Mammary epithelial cell (primary cell): ENCODE measurements around a stretch of chr6.

GRCh38 chr6:103454704-103454966 lies 1405.1 kb downstream of the HACE1 start:
- CAGE, long polyA plus RNA, result no peak
- RRBS, result no CpG with 5 or more reads among the region's 2 CpGs

GRCh38 chr6:104705125-104705678 lies 154.5 kb downstream of the HACE1 start:
- CAGE, long polyA plus RNA, result no peak
- RRBS, result no CpG with 5 or more reads among the region's 8 CpGs

DNA sequence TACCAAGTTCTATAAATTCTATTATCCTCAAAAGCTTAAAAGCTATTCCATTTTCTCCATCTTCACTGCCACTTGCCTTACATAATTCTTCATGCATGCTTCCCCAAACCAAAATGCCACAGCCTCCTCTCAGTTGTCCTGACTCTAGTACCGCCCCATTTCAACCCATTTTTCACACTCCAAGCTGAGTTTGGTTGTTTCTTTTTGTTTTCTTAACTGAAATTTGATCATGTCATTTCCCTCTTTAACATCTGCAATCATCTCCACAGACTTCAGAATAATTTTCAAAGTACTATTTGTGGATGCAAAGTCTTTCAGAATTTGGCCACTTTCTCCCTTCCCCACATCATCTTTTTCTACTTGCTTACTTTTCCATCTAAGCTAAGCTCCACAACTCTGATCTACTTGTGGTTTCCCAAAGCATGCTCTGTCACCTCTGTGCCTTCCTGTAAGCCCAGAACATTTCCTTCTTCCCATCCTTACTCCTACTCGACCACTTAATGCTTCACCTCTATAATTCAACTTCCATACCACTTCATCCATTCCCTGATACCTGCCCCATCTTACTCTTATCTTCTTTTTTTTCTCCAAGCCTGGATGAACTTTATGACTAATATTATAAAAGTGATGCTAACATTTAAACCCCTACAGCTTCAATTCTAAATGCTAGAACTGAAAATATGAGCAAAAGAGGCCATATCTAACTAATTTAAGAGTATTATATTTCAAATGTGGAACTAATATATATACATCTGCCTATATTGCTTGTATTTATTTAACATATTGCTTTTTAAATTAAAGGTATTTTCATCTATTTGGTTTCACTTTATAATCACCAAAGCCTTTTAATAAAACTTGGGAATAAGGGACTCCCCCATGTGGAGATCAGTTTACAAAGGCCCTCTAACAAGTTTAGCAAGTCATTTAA lies 92.1 kb downstream of the HACE1 start:
- CAGE, long polyA plus RNA, result no peak
- RRBS, result no CpG with 5 or more reads among the region's 2 CpGs

GRCh38 chr6:104954328-104955151 lies 2.4 kb upstream of the LIN28B start:
- CAGE, long polyA plus RNA, result no peak
- RRBS, result no CpG with 5 or more reads among the region's 4 CpGs

DNA sequence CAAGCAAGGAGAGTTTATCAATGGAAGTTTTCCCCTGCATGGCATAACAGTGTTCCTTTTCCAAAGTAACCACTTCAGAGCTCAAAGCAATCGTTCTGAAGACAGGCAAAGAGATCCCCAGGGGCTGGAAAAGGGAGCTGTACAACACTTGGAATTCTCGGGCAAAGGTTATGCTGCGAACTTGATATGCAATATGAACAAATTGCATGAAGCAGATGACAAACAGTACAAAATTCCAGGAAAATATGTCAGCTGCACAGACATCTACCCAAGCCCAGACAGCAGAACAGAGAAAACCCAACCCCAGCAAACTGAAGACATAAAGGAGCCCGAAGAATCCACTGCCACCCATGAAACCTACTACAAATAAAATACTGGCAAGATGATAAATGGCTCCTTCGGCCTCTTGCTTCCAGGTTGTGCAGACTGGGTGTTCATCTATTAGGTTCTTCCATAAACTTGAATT lies 18.3 kb downstream of the POPDC3 start:
- CAGE, long polyA plus RNA, result no peak
- RRBS, result no CpG with 5 or more reads among the region's 5 CpGs

DNA sequence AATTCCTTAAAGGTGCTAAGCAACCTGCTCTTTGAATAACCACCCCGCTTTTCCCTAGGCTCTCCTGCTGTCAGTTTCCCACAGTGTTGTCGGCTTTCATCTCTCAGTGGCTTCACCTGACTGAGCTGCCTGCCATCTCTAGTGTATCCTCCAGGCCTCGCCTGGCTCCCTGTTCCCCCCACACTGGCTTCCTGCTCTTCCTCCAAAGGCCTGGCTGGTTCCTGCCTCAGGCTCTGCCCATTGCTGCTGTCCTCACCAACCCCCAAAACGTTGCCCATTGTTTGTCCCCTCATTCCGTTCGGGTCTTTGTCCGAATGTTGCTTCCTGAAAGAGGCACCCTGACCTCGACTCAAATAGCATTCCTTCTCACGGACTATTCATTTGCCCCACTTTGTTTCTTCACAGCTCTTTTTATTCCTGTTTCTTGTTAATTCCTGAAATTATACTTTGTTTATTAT lies 93.8 kb upstream of the POPDC3 start:
- CAGE, long polyA plus RNA, result no peak
- RRBS, result no CpG with 5 or more reads among the region's 9 CpGs

GRCh38 chr6:105428067-105428895 lies 25.4 kb upstream of the PREP start:
- CAGE, long polyA plus RNA, result no peak
- RRBS, result no CpG with 5 or more reads among the region's 7 CpGs

DNA sequence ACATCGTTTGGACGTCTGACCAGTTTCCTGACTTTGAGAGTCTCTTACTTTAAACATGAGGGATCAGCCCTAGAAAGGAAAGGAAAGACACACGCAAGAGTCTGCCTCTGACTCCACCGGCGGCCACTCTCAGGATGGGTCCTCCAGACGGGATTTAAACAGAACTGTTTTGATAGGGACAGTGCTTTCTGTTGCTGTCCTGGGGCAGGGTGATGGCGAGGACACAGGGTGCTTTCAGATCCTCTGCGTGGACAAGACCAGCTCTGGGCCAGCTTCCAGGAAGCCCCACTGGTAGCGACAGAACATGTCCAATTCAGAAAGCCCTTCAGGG lies 206.8 kb upstream of the PREP start:
- CAGE, long polyA plus RNA, result no peak
- RRBS, result no CpG with 5 or more reads among the region's 9 CpGs

DNA sequence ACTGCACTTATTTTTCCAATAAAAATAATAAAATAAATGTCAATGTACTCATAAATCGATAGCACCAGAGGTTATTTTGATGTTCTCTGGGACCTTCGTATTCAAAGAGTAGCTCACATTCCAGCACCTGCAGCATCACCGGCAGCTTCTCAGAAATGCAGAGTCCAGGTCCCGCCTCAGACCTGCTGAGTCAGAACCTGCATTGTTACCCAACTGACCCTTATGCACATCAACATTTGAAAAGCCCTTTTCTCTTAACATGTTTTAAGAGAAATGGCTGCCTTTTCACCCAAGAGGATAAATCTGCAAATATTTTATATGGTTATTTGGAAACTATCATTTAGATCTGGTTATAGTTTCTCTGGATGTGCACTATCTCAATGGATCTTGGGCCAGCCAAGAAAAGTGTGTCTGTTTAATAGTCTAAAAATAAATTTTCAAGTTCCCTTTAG lies 216.2 kb upstream of the PRDM1 start:
- CAGE, long polyA plus RNA, result no peak
- RRBS, result no CpG with 5 or more reads among the region's 4 CpGs

DNA sequence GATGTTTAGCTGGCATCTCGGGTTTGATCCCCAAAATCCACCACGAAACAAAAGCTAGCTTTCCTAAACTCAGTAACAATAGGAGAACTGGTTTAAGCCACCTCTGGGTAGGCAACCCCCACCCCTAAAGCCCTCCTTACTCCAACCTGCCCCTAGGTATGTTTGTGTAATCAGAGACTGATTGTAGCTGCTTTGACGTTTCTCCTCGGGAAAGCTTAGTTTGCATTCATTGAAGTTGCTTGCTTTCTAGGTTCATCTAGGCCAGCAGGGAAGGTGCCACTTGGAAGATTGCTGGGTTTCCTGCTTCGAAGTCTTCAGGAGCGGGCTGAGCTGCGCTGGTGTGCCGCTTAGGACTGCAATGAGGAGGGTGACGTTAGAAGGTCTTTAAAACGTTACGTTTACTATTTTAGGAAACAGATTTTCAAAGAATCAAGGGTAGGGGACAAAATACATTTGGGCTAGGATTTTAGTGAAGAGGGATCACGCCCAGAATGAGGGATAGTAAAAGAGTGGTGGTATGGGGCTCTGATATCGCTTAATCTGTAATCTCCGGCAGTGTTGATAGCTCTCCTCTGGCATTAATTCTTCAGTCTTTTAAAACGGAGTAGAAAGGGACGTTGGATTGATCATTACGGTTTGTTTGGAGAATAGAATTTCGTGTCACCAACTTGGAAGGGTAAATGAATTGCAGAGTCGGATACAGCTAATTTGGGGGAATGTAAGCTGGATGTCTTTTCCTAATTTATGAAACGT lies 92.7 kb upstream of the PRDM1 start:
- CAGE, long polyA plus RNA, result no peak
- RRBS, result no CpG with 5 or more reads among the region's 20 CpGs

DNA sequence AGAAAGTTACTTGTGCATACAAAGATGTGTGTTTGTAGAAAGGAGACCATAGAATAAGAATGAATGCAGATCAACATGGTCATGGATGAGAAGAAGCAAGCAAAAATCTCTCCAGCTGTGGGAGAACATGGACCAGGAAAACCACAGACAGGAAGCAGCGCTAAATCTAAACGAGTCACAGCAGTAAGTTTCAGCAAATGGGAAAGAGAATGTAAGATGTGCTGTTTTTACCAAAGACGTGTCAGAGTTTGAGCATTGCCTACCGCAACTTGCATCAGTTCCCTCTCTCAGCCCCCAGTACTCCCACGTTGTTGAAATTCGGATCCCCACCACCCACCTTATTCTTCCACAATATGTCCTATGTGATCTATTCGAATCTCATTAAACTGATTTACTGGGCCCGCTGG lies 59.4 kb upstream of the PRDM1 start:
- CAGE, long polyA plus RNA, result no peak
- RRBS, result no CpG with 5 or more reads among the region's 8 CpGs

DNA sequence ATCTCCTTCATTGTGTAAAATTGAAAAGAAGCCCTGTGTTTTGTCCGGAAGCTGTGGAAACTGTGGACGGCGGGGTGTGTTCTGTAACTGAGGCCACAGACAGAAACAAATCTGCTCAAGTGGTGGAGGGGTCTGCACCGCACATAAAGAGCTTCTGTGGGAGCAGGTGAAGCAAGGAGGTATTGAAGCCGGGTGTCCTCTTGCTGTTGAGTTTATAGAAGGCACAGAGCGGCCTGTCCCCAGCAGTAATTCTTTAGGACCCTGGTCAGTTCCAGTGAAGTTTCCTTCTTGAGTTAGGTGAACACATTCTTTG lies 6.0 kb downstream of the PRDM1 start:
- CAGE, long polyA plus RNA, result no peak
- RRBS, result no CpG with 5 or more reads among the region's 6 CpGs

GRCh38 chr6:106125957-106126734 lies 40.0 kb downstream of the PRDM1 start:
- CAGE, long polyA plus RNA, result no peak
- RRBS, result no CpG with 5 or more reads among the region's 11 CpGs

DNA sequence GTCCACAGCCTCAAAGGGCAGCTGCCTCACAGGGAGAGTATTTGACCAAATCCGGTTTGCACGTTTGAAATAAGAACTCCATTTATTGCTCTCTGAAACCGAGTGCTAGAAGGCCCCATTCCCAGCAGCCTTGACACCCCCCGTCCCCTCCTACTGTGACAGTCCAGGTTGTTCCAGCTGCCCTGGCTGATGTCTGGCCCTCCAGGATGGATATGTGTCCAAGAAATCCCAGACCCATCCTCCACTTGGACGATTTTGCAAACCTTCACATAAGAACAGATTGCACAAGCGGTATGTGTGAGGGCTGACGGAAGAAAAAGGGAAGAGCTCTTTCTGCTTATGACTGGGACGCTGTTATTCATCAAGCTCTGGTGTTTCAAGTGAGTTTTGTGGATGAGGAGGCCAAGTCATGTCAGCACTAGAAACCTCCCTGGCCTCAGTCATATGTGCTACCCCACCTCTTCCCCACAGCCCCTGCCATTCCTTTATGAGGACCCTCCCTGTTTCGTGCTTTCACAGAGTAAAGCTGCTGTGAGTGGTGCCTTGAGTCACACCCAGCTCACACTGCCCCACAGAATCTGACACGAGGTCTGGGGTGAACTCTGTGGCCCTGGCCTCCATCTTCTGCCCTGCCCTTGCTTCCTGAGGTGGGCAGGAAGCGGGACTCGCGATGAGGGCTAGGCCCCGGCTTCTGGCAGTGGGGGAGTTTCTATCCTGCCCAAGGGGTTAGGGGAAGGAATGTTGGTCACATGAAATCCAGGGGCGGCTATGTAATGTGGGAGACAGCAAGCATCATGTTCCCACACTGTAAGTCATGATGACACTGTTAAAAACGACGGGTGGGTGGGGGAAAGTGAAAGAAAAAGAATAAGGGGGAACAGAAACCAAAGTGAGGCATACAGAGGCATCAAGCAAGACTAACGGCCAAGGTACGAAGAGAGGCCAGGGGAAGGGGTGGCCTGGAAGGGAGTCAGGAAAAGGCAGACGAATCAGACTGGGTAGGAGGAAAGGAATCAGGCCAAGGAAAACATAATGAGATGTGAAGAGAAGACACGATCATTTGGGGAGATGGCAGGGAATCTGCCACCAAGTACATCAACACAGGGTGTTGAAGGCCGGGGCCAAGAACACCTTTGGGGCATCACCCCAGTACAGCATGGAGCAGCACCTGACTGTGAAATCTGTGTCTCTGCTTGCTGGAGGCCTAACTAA lies 78.0 kb downstream of the PRDM1 start:
- CAGE, long polyA plus RNA, result no peak
- RRBS, result no CpG with 5 or more reads among the region's 22 CpGs

GRCh38 chr6:106167803-106168502 lies 81.8 kb downstream of the PRDM1 start:
- CAGE, long polyA plus RNA, result no peak
- RRBS, result no CpG with 5 or more reads among the region's 14 CpGs

DNA sequence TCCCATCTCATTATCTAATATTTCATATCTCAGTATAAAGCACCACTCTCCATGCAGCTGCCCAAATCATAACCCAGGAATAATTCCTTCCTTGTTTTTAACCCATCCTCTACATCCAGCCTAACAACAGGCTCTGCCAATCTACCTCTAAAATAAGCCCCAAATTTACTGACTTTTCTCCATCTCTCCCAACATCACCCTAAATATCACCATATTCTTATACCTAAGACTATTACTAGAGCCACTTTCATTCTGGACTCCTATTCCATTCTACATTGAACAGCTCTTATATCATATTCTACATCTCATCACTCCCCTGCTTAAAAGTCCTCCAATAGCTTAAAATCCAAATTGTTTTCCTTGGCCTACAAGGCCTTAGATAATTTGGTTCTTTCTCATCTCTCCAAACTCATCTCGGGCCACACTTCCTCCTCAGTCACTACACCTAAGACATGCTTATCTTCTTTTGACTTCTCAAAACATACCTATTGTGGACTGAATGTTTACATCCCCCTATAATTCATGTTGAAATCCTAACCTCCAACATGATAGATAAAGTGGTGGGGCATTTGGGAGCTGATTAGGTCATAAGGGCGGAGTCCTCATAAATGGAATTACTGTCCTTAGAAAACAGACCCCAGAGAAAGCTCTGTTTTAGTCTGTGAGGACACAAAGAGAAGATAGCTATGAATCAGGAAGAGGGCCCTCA lies 54.6 kb downstream of the ATG5 start:
- CAGE, long polyA plus RNA, result no peak
- RRBS, result no CpG with 5 or more reads among the region's 2 CpGs

DNA sequence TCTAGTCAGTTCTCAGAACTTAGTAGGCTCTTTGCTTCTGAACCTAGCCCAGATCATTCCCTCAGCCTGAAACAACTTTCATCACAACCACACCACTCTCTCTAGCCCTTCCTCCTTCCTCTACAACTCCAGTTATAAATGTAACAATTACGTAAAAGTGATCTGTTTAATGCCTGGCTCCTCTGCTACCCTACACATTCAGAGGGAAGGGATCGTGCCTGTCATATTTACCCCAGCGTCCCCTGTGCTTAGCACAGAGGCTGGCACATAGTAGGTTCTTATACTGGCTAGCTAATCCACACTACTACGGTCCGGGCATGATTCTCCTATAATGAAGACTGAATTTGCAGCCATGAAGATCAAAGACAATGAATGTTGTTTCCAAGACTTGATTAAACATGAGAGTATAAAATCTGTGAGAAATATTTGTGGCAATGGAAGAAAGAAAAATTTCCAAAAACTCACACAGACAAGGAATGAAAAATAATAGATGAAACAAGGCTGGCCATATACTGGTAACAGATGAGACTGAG lies 53.0 kb downstream of the ATG5 start:
- CAGE, long polyA plus RNA, result no peak
- RRBS, result no CpG with 5 or more reads among the region's 5 CpGs

DNA sequence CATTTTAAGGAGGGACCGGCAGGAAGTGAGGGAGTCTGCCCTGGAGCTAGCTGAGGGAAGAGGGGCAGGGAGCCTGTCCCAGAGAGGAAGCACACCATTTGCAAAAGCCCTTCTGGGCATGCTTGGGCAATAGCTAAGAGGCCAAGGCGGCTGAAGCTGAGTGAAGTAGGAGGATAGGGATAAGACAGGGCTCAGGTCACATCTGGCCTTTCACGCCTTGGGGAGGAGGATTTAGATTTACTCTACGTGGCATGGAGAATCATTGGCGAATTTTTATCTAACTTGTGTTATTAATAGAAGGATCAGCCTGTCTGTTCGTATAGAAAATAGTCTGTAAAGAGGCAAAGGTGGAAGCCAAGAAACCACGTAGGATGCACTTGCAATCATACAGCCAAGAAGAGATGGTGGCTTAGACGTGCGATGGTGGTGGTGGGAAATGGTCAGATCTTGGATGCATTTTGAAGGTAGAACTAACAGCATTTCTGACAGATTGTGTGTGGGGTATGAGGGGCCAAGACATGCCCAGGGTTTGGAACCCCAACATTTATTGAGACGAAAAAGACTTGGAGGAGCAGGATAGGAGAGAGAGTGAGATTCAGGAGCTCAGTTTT lies 96.0 kb downstream of the RTN4IP1 start:
- CAGE, long polyA plus RNA, result no peak
- RRBS, result no CpG with 5 or more reads among the region's 10 CpGs

DNA sequence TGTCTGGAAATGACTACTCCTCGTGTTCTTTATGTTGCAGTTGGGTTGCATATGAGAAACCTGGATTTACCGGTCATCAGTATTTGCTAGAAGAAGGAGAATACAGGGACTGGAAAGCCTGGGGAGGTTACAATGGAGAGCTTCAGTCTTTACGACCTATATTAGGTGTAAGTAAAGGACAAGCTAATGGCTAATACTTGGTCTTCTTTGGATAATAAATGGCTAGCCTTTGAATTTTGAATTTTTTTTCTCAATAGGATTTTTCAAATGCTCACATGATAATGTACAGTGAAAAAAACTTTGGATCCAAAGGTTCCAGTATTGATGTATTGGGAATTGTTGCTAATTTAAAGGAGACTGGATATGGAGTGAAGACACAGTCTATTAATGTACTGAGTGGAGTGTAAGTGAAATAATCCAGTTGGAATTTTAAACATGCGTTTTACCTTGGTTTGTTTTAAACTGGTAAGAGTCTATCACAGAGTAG lies 84.7 kb downstream of the RTN4IP1 start:
- CAGE, long polyA plus RNA, result no peak
- RRBS, result no CpG with 5 or more reads among the region's 4 CpGs

DNA sequence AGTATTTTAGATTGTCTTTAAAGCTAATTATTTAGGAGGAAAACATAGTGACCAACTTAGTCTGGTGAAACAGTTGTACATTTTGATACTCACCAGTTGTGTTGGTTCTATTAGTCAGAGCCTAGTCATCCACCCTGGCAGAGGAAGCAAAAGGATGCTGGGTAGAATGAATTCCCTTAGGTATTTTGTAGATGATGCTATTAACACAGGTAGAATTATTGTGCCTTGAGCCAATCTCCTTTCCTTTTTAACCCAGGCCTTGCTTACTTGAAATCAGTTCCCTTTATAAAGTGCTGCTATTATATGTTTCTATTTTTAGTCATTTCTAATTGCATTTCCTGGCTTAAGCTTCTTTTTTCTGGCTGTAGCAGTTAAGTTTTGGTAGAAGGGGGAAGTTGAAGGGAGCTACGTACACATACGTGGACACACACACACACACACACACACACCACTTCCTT lies 82.5 kb downstream of the RTN4IP1 start:
- CAGE, long polyA plus RNA, result no peak
- RRBS, result no CpG with 5 or more reads among the region's 2 CpGs